AG10803 (cell line): ENCODE data around the gene AVPR1B.

DNA sequence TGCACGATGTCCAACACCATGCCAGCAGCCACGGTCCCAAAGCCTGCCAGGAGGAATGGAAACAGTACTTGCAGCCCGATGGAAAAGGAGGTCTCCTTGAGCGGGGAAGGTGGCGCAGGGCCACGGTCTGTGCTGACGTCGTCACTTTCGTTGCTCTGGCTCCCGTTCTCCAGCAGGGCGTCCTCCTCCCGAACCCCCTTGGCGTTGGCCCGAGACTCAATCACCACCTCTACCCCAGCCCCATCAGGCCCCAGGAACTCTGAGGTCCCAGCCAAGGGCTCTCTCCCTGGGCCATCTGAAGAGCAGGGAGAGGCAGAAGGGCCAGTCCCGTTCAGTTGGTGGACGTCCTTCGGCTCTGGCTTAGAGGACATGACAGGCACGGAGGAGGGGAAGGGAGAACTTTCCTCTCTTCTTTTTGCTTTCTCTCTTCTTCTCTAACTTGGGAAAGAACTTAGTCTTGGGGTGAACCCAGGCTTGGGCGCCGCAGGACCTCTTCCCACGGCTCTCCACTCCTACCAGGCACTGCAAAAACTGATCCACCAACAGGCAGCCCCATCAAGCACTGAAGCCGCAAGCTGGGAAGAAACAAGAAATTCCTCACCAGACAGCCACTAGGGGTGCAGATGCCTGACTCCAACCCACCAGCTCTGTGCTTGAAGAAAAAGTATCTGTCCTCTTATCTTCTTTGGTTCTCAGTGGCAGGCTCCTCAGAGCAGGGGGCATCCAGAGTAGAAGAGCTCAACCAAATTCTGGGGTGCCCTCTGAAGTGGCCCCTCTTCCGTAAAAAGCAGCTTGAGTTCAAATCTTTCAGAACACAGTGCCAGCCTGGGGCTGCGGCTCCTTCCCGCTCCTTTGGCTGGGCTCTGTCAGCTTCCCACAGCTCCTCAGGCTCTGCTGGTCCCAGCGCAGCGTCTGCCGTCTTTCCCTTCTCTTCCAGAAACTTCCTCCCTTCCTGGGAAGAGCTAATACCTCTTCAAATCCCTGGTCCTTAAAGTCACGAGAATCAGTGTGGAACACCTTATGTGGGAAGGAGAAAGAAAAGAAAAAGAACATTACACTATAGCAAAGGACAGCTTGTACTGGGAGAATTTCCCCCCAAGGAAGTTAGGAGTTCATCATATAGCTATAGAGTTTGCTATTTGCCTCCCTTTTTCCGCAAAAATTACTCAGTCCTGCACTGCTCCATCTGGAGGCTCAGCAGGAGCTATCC, 2.5 kb downstream of the SLC41A1 start:
- RRBS = no CpG with 5 or more reads among the region's 30 CpGs

GRCh38 chr1:206020968-206021617, 2.6 kb downstream of the CTSE start:
- RRBS = no CpG with 5 or more reads among the region's 9 CpGs

- RRBS = no CpG with 5 or more reads among the region's 9 CpGs
Observed at GRCh38 chr1:206050643-206051553, 2.1 kb upstream of the RHEX start.

- RRBS = 5% methylated on average over 25 of the region's 73 CpGs
Observed at GRCh38 chr1:206116983-206118233, at the start of gene AVPR1B. Gene AVPR1B (minus strand): TSS chr1:206117388.

GRCh38 chr1:206430009-206430507, 40.2 kb upstream of the IKBKE start:
- RRBS = no CpG with 5 or more reads among the region's 7 CpGs

GRCh38 chr1:206487015-206487309, 16.7 kb downstream of the IKBKE start:
- RRBS = no CpG with 5 or more reads among the region's 3 CpGs

- RRBS = 32% methylated on average over 7 of the region's 12 CpGs
Observed at GRCh38 chr1:206555384-206556136, 48.2 kb downstream of the RASSF5 start.

- RRBS = 2% methylated on average over 29 of the region's 66 CpGs
Observed at GRCh38 chr1:206556818-206557748, 49.8 kb downstream of the RASSF5 start.

DNA sequence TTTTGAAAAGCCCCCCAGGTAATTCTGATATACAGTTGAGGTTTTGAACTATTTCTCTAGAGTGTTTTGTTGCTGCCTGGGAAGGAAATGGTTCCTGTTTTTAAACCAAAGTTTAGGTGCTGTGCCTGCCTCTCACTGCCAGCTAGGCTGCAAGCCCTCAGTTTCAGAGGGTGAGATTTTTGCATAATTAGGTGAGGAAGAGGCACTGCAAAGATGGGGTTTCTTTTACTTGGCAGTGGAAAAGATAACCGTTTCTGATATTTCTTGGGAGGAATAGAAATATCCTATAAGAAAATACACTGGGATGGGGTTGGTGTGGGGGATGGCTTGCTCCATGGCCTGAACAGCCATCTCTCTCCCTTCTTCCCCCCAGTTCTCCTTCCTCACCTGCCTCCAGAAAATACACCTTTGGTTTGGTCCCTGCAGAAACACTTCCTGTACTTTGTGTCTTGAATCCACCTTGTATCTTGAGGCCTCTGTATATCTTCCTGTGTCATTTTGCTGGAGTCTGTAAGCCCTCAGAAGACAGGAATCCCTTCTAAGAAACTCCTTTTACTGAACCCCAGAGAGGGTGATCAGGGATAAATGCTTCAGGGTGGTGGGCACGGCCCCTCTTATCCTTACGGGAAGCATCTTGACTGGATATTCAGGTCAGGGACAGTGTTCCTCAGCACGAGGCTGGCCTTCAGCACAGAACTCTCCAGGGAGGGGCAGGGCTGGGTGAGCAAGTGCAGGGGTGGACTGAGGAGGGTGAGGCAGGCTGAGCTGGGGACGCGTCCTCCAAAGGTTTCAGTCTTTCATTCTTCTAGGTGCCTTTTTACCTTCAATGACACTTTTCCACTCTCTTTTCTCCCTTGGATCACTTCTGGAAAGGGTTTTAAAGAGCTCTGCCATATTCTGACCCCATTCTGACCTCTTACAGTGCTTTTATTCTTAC, 52.1 kb downstream of the RASSF5 start:
- RRBS = no CpG with 5 or more reads among the region's 6 CpGs

GRCh38 chr1:206589969-206590881, 22.0 kb downstream of the EIF2D start:
- RRBS = no CpG with 5 or more reads among the region's 8 CpGs

DNA sequence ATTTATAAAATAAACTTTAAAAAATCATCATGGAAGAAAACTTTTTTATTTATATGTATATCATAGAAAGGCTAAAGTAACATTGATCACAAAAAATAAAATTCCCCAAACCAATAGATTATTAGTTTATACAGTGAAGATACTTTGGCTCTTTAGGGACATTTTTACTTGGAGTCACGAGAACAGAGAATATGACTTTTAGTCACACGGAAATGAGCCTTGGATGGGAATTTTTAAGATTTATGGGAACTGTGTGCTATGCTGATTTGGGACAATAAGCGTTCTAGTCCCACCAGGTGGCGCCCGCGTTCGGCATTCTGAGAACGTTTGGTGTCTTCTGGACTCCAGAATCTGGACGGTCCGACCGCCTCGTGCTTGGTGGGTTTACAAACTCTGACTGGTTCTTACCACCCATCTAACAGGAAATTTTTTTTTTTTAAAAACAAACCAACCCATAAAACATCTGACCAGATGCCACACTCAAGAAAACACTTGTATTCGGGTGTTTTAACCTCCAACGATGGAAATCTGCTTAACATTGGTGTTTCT, 1.1 kb upstream of the DYRK3 start:
- RRBS = no CpG with 5 or more reads among the region's 14 CpGs

GRCh38 chr1:206647319-206648329, 12.3 kb downstream of the DYRK3 start:
- RRBS = 100% methylated on average over 1 of the region's 17 CpGs

- RRBS = no CpG with 5 or more reads among the region's 7 CpGs
Observed at GRCh38 chr1:206653772-206654465, 18.6 kb downstream of the DYRK3 start.

GRCh38 chr1:206672084-206672724, 12.5 kb upstream of the MAPKAPK2 start:
- RRBS = no CpG with 5 or more reads among the region's 8 CpGs

DNA sequence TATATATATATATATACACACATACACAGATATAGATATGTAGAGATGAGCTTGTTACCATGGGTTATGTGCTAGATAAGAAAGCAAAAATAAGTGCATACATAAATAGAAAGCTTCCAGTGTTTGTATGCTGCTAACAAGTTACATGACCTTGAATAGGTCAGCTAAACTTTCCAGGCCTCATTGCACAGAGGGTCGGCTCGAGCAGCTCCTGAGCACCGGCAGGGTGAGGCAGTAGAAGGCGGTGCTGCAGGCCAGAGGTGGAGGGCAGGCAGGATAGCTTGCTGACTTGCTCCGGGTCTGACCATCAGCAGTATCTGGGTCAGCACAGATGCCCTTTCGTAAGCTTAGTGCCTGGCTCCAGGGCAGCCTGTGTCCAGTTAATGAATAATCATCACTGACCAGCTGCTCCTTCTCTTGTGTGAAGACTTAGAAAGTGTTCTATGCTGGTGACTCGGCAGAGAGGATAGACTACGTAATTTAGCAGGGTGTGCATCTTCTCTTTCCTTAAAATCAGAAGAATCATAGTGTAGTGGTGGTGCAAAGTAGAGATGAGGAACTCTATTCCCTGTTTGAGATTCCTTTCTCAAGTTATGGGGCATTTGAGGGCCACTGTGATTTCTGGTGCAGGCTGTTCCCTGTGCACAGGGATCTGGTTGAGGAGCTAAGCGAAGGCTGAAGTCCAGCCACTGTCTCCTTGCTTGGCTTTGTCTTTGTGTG, 6.9 kb downstream of the MAPKAPK2 start:
- RRBS = 86% methylated on average over 3 of the region's 9 CpGs

- RRBS = no CpG with 5 or more reads among the region's 11 CpGs
Observed at GRCh38 chr1:206723370-206724178, 38.9 kb downstream of the MAPKAPK2 start.

GRCh38 chr1:206724932-206725248, 40.2 kb downstream of the MAPKAPK2 start:
- RRBS = no CpG with 5 or more reads among the region's 7 CpGs

DNA sequence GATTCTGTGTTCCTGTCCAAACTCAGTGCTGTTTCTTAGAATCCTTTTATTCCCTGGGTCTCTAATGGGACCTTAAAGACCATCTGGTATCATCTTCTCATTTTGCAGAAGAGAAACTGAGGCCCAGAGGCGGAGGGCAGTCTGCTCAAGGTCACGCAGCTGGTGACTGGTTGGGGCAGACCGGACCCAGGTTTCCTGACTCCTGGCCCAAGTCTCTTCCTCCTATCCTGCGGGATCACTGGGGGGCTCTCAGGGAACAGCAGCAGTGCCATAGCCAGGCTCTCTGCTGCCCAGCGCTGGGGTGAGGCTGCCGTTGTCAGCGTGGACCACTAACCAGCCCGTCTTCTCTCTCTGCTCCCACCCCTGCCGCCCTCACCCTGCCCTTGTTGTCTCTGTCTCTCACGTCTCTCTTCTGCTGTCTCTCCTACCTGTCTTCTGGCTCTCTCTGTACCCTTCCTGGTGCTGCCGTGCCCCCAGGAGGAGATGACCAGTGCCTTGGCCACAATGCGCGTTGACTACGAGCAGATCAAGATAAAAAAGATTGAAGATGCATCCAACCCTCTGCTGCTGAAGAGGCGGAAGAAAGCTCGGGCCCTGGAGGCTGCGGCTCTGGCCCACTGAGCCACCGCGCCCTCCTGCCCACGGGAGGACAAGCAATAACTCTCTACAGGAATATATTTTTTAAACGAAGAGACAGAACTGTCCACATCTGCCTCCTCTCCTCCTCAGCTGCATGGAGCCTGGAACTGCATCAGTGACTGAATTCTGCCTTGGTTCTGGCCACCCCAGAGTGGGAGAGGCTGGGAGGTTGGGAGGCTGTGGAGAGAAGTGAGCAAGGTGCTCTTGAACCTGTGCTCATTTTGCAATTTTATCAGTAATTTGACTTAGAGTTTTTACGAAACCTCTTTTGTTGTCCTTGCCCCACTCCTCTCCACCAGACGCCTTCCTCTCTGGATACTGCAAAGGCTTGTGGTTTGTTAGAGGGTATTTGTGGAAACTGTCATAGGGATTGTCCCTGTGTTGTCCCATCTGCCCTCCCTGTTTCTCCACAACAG, 38.1 kb upstream of the IL19 start:
- RRBS = no CpG with 5 or more reads among the region's 23 CpGs

- RRBS = no CpG with 5 or more reads among the region's 8 CpGs
Observed at GRCh38 chr1:206739001-206740137, 31.2 kb upstream of the IL19 start.

DNA sequence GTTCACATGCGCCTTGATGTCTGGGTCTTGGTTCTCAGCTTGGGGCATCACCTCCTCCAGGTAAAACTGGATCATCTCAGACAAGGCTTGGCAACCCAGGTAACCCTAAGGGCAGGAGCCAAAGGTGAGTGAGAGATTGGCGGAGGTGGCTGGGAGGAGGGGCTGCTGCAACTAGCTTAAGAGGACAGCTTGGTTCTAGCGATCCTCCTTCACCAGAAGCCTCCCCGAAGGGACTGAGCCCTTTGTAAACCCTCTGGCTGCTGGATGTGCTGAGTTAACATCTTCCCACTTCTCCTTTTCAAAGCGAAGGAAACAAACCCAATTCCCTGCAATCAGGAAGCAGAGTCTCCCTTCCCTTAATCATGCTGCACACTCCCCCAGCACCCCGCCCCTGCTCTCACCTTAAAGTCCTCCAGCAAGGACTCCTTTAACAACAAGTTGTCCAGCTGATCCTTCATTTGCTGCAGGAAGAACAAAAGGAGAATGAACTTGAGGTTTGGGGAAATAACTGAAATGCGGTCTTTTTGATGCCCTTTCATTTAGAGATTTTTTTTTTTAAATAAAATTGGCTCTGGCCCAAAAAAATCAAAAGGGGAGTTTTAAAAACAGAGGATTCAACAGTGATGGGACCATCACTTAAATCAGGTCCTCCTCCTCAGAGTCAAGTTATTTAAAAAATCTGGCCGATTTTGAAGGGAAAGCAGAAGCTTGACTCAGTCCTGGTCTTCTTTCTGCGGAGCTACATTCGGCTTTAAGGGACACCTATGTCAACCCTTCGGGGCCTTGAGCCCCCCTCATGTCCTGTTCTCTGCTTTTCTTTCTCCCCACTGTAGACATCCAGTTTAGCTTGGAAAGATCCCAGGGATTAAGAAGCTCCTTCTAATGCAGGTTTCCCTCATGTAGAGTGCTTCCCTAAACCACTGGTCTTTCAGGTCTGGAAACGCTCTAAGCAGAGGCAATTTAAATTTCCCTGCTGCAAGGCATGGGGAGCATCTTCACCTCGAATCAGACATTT, 689 bp downstream of the IL19 start:
- RRBS = no CpG with 5 or more reads among the region's 13 CpGs